Anterior vena cava (tissue), 1 donor: ENCODE measurements around a stretch of chr17.

GRCh38 chr17:179728-180465 lies 1.6 kb downstream of the DOC2B start:
- PRO-cap: no peak

GRCh38 chr17:185656-186202 lies 4.3 kb upstream of the DOC2B start:
- PRO-cap: no peak

DNA sequence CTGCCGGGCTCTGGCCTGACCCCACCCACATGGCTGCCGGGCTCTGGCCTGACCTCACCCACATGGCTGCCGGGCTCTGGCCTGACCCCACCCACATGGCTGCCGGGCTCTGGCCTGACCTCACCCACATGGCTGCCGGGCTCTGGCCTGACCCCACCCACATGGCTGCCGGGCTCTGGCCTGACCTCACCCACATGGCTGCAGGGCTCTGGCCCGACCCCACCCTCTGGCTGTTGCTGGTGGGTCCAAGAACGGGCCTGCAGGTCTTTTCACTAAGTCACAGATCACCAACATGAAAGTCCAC lies 34.6 kb upstream of the DOC2B start:
- PRO-cap: no peak

GRCh38 chr17:226801-227488 lies 45.5 kb upstream of the DOC2B start:
- PRO-cap: no peak

- PRO-cap: unidirectional peak, minus-strand start at chr17:267314
Observed at GRCh38 chr17:267195-267967, 85.2 kb downstream of the RPH3AL start.

DNA sequence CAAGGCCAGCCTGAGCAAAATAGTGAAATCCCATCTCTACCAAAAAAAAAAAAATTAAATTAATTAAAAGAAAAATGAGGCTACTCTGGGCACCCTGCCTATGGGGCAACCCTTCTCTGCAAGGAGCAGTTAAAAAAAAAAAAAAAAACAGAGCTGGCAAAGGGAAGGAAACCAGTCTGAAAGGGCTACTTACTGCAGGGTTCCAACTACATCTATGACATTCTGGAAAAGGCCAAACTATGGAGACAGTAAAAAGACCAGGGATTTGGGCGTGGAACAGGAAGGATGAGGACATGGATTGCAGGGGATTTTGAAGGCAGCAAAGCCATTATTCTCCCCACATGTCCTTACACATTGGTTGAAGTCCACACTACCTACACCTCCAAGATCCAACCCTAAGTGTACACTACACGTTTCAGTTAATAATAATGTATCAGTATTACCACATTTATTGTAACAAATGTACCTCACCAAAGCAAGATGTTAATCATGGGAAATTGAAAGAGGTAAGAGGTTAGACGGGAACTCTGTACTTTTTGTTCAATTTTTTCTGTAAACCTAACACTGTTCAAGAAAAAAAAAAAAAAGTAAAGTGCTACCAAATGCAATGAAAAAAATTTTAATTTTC lies 4.5 kb downstream of the RPH3AL start:
- PRO-cap: no peak

GRCh38 chr17:348597-349750 lies 3.6 kb downstream of the RPH3AL start:
- PRO-cap: no peak

GRCh38 chr17:350554-351721 lies 1.7 kb downstream of the RPH3AL start:
- PRO-cap: bidirectional peak, plus-strand start at chr17:350958, minus-strand start at chr17:350882

- PRO-cap: no peak
Observed at GRCh38 chr17:354843-355493, 2.4 kb upstream of the RPH3AL start.

- PRO-cap: no peak
Observed at GRCh38 chr17:410836-411516, 851 bp downstream of the C17orf97 start.

DNA sequence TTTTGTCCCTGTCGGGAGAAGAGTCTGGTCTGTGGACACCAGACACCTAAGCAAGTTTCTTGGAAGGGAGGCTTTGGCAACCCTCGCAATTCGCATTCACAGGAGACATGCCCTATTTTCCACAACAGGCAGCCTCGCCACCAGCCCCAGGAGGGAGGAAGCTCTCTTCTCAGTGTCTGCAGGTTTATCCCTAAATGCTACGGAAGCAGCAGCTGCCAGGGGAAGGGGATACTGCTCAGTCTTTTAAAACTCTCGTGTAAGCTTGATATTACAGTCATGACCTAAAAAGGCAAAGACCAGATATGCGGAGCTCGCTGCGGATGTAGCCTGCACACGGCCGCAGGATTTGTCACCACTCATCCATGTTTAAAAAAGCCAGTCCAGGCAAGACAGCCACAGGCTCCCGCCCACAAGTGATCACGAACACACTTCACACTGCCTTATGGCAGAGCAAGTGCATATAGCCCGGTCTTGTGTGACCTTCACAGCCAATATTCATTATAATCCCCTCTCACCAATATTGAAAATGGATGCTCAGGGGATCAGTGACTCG lies 101.8 kb downstream of the C17orf97 start:
- PRO-cap: unidirectional peak, minus-strand start at position 361 of the sequence

- PRO-cap: no peak
Observed at GRCh38 chr17:637400-638323, 77.0 kb downstream of the VPS53 start.

- PRO-cap: no peak
Observed at GRCh38 chr17:848321-848775, 66.2 kb downstream of the MRM3 start.

- PRO-cap: no peak
Observed at GRCh38 chr17:863714-864344, 81.7 kb downstream of the MRM3 start.

- PRO-cap: no peak
Observed at GRCh38 chr17:879473-880073, 97.4 kb downstream of the MRM3 start.

- PRO-cap: bidirectional peak, plus-strand start at chr17:904196, minus-strand start at chr17:904020
Observed at GRCh38 chr17:903960-904427, 75.6 kb downstream of the NXN start.

DNA sequence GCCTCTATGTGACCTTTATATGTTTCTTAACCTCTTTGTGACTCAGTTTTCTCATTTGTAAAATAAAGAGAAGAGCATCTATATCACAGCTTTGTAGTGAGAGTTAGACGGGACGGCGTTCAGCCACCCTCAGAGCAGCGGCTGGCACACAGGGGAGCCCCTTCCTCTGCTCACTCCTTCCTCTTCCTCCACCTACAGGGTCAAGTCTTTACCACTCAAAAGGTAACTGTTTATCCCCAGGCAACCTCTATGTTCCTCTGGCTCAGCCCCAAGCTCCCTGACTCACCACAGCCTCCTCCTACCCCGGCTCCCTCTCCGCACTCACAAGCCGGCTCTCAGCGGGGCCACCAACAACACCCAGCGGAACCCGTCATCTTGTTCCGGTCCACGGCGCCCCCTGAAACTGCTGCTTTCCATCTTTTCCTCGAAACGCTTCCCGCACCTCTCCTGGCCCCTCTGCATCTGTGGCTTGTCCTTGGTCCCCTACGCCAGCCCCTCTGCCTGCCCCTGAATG lies 58.5 kb downstream of the NXN start:
- PRO-cap: no peak

DNA sequence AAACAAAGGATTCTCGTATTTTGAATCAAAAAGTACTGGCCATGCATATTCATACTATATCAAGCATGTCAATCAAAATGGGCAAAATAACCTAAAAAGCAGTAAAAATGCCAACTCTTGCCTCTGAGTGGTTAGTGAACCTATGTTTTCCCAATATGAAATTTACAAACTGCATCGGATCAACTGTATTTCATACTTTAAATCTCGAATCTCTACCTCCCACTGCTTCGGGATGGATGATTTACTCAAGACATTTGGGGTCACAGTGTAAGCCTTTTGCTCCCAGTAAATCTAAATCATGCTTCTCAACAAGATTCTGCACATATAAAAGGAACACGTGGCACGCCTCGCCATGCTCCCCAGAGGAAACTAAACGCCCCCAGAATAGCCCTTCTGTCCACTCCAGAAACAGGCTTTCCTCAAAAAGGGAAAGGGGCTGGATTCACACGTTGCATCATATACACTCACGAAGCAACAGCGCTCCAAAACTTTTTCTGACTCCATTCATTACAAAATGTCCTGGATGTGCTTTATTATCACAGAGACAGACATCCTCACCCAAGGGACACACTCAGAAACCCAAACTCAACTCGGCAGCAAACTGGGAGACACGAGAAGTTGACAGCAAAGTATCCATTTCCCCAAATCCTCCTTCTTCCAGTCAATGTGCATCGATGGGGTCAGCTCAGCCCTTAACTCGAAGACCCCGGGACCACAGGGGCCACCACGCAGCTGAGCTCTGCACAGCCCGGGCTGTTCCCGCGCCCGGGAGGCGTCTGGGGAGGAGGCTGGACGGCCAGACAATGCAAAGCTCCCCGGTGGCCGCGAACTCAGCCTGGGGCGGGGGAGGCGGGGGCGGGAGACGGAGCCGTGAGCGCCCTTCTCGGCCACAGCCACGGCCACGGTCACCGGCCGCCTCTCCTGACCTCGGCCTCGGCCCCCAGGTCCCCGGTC lies 1.5 kb downstream of the NXN start:
- PRO-cap: no peak

DNA sequence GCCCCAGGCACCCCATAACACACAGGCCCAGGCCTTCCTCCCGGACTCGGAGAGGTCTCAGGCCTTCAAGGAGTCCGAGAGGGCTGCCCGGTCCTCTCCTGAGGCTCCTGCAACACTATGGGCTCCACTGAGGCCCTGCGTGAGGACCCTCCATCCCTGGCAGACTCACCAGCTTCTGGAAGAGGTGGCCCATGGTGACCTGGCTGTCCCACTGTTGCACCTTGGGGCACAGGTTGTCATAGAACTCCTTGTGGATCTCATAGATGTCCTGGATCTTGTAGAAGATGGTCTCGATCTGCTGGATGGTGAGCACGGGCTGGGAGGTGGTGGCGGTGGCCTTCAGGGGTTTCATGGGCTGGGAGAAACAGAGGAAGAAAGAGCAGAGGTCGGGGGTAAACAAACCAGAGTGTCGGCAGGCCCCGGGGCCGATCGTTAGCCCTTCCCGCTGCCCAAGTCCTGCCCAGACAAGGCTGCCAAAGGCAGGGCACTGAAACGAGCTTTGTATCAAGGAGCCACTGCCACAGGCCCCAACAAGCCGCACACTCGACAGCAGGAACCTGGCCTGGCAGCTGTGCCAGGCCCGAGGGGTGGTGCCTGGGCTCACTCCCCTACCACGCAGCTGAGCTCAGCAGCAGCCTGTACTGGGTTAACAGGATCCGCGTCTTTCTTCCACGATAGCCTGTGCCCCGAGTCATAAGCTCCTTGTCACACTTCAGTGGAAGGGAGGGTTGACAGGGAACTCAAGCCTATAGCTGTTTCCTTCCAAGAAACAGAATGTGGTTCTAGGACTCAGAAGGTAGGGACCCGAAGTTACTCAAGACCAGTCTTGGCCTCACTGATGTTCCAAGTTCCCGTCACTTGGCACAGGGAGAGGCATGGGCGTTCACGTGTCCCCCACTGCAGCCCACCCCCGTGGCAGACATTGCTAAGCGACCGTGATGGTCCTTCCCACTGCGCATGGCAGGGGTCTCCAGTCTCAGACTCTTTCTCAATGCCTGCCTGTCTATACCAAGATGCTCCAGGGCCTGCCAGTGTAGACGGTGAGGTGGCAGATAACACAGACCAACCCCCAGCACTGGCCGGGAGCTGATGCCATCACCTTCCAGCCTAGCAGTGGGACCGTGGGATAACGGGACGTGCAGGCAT lies 87.9 kb downstream of the ABR start:
- PRO-cap: no peak

DNA sequence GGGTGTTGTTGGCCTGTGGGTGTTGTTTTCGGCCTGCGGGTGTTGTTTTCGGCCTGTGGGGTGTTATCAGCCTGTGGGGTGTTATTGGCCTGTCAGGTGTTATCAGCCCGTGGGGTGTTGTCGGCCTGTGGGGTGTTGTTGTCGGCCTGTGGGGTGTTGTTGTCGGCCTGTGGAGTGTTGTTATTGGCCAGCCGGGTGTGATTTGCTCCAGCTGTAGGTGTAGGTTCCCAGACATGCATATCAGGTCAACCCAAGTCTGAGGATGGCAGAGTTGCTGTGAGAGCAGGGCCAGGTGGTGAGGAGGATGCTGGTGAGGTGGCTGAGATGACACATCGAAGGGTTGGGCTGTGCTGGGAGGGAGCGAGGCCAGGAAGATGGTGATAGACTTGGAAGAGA lies 7.2 kb downstream of the TRARG1 start:
- PRO-cap: no peak